Tongue (tissue), 2 donors: ENCODE data around the genes GOLGA2 and PTPA.

DNA sequence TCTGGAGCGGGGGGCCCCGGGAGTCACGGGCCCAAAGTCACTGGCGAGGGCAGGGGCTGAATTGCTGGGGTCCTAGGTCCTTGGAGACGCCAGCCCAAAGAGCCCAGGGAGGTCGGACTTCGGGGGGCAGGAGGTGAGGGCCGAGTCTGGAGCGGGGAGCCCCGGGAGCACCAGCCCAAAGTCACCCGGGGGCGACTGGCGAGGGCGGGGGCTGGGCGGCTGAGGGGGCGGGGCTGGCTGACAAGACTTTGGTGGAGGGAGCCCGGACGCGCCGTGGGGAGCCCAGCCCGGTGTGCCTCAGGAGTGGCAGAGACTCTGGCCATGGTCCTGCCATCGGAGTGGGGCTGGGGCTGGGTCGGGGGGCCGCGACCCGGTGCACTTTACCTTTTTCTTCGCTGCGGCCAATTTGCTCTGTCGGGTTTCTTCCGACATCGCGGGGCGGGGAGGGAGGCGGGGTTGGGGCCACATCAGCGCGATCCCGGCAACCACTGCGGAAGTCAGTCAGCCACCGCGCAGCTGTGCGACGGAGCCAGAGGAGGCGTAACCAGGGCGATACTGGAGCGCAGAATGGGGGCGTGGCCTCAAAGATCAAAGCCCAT lies at the start of gene GOLGA2:
TSS of gene GOLGA2 (minus strand) at position 499 of the 599 bp plus-strand sequence.
- RAMPAGE, long total RNA: start-site peak on the minus strand centred at position 438 of the sequence, 17 bp wide, 292 and 247 reads in 2 replicates

- RAMPAGE, long total RNA: no peak
These were observed 3.3 kb downstream of the SWI5 start for GRCh38 chr9:128279117-128279965.

GRCh38 chr9:128473444-128474030 lies 17.7 kb downstream of the ODF2 start:
- RAMPAGE, long total RNA: no peak

DNA sequence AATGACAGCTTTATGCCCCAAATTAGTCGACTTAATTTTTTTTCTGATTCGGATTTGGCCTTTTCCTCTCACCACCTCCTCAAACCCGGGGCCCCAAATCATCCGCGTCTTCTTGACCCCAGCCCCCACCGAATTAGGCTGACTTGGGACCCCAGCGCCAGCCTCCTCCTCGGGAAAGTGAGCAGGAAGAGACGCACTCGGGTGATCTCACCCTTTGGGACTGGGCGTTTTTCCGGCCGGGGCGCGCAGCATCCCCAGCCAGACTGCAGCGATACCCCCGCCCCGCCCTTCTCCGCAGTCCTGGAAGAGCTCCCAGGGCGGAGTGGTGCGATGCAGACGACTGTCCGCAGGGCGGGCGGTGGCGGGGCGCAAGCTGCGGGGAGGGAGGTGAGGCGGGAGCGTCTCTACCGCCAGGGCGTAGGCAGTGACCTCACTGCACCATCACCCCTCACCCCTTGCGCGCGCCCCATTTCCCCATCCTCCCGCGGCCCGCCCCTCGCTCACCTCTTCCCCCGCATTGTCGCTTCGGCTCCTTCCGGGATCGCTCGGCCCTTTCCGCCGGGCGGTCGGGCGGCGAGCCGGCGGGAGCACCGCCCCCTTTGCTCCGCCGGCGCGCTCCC lies 413 bp upstream of the SPTAN1 start:
- RAMPAGE, long total RNA: no peak

DNA sequence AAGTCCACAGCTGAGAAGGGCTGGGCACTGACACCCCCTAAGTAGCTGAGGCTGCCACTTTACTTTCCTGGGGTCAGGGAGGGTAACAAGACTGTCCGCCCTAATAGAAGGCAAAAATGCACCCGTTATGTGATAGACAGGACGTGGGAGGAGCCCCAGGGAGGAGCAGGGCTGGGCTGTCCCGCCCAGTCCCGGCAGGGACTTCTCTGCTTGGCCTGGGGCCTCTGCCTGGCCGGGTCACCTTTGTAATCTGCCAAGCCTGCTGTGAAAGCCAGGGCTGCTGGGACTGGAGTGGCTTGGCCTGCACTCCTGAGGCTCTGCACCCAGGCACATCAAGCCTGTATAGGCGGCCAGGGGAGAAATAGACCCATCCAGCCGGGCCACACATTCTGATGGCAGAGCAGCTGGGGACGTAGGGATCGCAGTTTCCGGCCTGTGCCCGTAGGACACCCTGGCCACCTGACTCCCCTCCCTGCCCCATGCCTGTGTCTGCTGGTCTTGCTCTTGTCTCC lies 28.2 kb downstream of the DYNC2I2 start:
- RAMPAGE, long total RNA: no peak

DNA sequence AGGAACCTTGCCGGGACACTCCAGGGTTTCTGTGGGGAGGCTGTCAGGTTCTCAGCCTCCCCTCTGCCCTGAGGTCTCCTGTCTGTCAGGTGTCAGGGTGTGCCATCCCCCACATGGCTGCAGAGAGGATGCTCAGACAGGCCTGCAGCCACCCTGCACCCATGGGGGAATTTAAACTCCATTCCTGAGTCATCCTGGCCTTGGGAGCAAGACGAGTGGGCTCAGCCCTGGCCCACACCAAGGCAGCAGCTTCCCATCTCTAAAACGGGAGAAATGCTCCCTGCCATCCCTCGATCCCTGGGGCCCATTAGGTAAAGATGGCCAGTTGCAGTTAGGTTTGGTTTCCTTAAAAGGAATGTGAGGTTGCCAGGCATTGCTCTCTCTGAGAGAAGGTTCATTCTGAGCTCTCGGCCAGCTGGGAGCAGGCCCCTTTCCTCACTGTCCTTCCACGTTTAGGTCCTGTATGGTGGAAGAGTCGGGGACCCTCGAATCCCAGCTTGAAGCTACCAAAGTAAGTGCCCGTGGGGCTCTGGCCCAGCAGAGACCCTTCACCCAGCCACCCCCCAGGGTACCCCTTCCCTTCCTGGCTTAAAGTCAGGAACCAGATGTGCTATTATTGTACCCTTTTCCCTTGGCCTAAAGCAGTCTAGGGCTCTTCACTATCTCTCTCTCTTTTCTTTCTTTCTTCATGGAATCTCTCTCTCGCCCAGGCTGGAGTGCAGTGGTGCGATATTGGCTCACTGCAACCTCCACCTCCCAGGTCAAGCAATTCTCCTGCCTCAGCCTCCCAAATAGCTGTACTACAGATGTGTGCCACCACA lies 26.6 kb downstream of the DYNC2I2 start:
- RAMPAGE, long total RNA: no peak

GRCh38 chr9:128696404-128697303 lies 5.6 kb upstream of the PKN3 start:
- RAMPAGE, long total RNA: no peak

DNA sequence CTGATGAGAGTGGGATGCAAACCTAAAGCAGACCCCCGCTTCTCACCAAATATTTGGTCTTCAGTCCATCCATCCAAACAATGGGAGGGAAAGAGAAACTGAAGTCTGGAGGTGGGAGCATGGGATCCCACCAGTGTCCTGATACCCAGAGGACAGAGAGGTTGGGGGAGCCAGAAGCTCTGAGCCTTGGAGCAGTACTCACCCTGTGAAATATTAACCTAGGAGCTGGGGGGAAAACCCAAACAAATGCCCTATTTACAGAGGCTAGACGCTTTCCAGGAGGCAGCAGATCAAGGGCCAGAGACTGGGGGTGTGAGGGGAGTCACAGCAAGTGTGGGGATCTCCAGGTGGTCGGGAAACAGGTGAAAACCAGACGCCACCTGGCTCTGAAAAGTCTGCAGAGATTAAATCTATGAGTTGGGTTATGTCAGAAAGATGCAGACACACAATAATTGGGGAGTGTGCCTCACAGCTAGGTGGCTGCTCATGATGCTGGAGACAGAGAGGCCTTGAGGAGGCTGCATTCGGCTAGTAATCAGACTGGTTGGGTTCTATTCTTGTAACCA lies 6.2 kb downstream of the ZER1 start:
- RAMPAGE, long total RNA: no peak

- RAMPAGE, long total RNA: no peak
These were observed 515 bp downstream of the ZER1 start for GRCh38 chr9:128771042-128771782.

DNA sequence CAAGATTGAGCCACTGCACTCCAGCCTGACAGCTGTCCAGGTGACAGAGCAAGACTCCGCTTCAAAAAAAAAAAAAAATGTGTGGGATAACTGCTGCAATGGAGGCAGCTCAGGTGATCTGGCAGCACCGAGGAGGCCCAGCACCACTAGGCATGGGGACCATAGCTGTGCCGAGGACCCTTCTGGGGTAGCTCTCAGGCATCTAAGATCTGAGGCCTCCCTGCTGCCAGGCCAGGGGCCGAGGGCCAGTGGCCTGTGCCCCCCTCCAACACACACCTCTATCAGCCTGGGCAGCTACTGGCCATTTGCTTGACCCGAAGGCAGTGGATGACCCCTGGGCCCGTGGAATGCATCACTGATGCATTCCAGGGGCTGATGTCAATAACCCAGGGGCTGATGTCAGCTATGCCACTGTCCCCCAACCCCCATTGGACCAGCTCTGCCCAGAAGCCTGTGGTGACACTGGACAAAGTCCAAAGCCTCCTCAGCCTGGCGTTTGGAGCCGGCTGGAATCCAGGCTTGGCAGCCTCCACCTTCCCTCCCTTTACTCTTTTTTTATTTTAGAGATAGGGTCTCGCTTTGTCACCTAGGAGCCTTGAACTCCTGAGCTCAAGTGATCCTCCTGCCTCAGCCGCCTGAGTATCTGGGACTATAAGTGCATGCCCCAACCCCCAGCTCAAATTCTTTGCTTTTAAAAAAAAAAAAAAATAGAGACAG lies 6.0 kb downstream of the KYAT1 start:
- RAMPAGE, long total RNA: no peak

- RAMPAGE, long total RNA: no peak
These were observed 1.2 kb downstream of the LRRC8A start for GRCh38 chr9:128883239-128883386.

- RAMPAGE, long total RNA: no peak
These were observed 10.5 kb downstream of the LRRC8A start for GRCh38 chr9:128892119-128893147.

DNA sequence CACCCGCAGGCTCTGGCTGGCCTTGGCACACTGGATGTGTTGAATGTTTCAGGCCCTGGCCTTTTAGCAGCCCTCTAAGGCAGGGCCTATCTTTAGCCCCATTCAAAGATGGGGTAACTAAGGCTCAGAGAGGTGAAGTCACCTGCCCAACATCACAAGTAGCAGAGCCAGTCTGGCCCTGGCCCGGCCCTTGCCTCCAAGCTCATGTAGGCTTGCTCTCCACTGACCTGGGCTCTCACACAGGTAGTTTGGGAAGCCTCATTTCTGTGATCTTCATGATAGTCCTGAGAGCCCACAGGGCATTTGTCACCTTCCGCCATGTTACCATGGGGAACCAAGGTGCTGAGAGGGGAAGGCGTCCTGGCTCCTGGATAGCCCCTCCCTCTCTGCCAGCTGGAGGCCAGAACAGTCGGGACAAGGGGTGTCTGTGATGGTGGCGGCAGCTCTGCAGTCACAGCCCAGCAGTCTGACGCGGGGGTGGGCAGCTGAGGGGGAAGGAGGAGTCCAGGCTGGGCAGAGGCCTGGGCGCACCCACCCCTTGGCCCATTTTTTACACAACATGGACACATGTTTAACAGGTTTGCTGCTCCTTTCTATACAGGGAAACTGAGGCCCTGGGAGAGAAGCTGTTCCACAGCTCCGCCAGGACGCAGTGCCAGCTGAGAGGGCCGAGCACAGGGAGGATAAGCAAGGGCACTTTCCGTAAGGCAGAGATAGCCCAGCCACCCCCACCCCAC lies 16.8 kb downstream of the LRRC8A start:
- RAMPAGE, long total RNA: no peak

DNA sequence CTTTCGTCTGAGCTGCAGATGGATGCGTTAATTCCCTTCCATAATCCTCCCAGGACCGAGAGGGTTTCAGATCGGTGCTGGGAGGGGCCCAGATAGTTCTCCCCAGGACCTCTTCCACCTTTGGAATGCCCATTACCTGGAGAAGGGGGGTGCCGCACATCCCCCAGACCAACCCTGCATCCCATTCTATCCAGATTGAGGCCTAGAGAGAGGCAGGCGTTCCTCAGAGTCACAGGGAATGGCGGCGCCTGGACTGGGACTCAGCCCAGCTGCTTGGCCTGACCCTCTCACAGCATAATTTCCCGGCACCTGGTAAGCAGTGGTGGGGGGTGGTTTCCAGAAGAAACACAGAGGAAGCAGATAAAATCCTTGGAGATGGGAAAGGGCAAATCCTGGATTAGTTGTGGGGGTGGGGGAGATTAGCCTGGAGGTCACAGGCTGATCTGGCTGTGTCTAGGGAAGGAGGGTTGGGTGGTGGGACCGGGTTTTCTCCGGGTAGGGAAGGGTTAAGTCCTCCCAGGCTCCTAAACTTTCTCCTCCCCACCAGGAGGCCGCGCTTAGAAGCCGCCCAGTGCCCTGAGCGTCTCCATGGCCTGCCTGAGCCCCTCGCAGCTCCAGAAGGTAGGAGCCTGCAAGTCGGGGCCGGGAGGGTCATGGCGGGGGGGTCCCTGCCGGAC lies 1.1 kb downstream of the PHYHD1 start:
- RAMPAGE, long total RNA: start-site peak on the plus strand centred at position 569 of the sequence, 30 bp wide, 65 and 63 reads in 2 replicates

GRCh38 chr9:128940518-128940998 lies 6.8 kb downstream of the DOLK start:
- RAMPAGE, long total RNA: no peak

DNA sequence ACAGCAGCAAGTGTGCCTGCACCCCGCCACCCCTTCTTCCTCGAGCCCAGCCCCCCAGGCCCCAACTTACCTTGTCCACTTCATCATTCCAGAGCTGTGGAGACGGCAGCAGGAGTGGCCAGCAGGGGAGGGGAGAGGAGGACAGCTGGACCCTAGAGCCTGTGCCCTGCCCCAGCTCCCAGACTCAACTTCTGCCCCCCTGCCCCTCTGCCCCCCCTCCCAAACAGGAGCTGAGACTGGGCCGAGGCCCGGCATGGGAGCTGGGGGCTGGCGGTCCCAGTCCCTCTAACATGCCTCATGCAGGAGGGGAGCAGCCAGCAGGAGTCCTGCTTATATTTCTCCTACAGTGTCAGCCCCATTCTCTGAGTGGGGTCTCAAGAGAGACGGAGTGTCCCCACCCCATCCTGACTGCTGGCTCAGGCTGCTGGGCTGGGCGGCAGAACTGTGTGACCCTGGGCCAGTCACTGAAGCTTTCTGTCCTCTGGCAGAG lies 17.5 kb downstream of the SH3GLB2 start:
- RAMPAGE, long total RNA: no peak

GRCh38 chr9:129084086-129084561 lies 3.2 kb downstream of the DOLPP1 start:
- RAMPAGE, long total RNA: no peak

DNA sequence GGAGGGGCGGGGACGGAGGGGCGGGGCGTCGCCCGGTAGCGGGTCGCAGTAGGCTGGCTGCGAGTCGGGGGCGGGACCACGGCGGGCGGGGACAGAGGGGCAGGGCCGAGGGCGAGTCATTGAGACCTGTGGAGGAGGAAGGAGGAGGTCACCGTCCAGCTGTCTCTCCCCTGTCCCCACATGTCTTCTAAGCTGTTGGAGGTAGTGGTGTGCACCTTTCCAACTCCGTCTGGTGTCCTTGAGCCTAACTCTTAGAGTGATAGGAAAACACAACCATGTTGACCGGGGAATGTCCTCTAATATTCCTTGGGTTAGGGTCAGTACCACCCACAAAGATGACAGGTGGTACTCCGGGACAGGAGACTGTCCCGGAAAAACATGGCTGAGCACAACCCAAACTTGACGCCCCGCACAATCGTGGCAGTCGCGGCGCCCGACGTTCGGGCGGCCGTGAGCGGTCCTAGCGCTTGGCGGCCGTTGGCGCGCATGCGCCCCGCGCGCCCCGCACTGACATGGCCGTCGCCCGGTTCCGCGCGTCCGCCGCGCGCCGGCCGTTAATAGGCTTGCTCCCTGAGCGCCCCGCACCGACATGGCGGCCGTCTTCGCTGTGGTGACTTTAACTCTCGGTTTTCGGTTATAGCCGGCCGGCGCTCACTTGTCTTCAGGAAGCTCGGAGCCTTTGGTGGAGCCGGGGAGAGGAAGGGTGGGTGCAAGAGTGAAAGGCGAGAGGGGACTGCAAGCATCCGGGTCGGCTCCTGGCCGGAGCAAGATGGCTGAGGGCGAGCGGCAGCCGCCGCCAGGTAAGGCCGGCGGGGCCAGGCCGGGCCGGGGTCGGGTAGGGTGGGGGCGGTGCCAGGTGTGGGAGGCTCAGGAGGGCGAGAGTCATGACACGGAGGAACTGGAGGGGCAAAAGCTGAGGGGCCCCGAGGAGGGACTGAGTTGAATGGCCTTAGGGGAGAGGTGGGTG lies at the start of gene PTPA:
TSS of gene PTPA (plus strand) at position 584 of the 967 bp plus-strand sequence.
- RAMPAGE, long total RNA: start-site peak on the plus strand centred at position 585 of the sequence, 12 bp wide, 127 and 166 reads in 2 replicates

- RAMPAGE, long total RNA: no peak
These were observed 11.0 kb downstream of the IER5L start for GRCh38 chr9:129166935-129167628.

GRCh38 chr9:129170249-129171015 lies 7.6 kb downstream of the IER5L start:
- RAMPAGE, long total RNA: no peak